Thyroid gland (tissue), 7 donors: Measurements from ENCODE around the gene MAN2A1.

DNA sequence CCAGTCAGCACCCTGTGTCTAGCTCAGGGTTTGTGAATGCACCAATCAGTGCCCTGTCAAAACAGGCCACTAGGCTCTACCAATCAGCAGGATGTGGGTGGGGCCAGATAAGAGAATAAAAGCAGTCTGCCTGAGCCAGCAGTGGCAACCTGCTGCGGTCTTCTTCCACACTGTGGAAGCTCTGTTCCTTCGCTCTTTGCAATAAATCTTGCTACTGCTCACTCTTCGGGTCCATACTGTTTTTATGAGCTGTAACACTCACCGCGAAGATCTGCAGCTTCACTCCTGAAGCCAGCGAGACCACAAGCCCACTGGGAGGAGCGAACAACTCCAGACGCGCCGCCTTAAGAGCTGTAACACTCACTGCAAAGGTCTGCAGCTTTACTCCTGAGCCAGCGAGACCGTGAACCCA is 122.2 kb downstream of the FAM174A start:
- PRO-cap, 2 experiments: no peak in any of the 2 experiments
- RAMPAGE, long total RNA, 5 experiments: no peak in any of the 5 experiments

DNA sequence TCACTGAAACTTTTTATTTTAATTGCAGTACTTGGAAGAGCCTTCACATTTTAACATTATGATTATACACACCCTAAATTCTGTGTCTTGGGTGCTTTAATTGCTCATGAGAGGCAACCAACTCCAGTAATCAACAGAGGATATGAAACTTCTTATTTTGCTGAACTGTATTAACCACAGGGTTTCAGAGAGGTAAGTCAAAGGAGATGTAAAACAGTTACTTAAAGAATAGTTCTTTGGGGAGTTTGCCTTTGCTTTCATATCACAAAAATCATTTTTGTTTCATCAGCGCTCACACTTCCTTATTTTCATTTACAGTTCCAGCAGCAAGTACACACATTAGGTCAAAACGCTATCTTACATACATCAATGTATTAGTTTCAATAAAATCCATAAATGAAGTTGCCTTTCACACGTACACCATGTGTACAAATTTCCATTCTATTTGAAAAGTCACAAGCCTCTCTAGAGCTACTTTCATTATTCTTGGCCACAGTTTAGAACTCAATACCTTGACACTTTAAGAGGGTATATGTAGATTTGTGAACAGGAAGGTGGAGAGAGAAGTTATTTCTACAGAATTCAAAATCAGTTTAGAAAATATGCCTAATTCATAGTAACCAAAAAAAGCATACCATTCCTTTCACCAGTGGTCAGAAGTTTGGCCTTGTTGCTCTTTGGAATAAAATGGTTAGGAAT is 50.0 kb downstream of the ST8SIA4 start:
- PRO-cap, 2 experiments: no peak in any of the 2 experiments
- RAMPAGE, long total RNA, 5 experiments: no peak in any of the 5 experiments

DNA sequence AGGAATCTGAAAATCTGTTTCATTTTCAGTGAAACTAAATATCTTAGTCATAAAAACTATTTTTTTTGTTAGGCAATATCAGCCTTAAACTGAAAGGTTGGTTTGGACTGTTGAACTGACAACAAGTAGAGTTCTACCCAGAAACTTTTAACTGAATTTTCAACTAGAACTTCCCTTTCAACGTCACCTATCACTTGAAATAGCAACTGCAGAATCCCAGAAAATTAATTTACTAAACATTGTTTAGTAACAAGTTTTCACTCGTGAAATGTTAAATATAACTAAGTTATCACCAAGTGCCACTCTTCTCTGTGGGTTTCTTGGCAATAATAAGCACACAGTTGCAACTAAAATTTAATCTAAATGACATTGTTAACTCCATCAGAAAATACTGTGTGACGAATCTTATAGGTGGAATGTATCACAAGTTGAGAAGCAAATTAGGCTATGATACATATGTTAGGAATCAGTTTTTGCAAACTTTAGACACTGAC is 12.3 kb downstream of the ST8SIA4 start:
- PRO-cap, 2 experiments: no peak in any of the 2 experiments
- RAMPAGE, long total RNA, 5 experiments: no peak in any of the 5 experiments

GRCh38 chr5:100900215-100900759 is 2.8 kb downstream of the ST8SIA4 start:
- PRO-cap, 2 experiments: peak in 2 of 2 experiments; most common plus-strand start chr5:100900466 (in 1); most common minus-strand start chr5:100900680 (in 2)
- RAMPAGE, long total RNA, 5 experiments: no peak in any of the 5 experiments

DNA sequence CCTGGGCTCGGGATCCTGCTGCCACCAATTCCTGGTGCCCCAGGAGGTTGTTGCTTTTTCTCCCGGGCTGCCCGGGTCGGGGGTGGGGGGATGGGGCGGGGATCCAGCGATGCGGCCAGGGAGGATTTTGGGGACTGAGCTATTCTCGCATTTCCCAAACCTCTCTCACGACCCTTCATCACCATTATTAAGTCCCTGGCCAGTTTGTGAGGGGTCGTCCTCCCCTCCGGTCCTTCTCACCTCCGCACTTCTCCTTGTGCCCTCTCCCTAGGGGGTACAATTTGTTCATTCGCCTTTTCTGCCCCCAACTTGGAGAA is 277 bp downstream of the PAM start:
- PRO-cap, 2 experiments: peak in 1 of 2 experiments; most common plus-strand start position 91 of the sequence (in 1); most common minus-strand start position 33 of the sequence (in 1)
- RAMPAGE, long total RNA, 5 experiments: no peak in any of the 5 experiments

DNA sequence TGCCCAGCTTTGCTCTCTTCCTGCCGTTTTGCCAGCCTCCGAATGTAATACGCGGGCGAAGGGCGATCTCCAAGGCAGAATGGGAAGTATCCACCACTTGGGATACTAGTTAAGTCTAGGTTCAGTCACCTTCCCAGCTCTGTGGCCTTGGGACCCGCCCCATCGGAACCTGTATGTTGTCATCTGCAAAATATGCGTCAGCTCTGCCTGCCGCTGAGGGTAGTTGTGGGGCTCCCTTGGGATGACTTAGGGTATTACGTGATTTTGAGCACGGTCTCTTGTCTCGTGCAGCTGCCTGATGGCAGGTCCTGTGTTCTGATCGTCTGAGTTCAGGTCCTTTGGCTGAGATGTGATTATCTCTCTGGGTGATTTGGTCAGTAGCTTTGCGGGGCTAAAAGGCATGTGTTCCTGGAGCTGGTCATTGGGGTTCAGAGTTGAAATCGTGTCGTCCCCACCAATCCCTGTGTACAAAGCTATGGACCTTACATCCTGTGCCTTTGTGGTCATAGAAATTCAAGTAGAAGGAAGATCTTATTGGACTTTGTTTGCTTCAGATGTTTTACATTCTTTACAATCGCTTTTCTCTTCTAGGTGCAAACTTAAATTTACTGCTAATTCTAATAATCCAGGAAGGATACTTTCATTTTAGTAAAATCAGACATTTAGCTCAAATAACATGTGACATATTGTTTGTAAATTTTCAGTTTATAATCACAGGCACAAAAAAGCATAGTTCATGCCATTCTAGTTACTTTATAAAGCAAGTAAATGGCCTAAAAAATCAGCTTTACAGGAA is 991 bp downstream of the PAM start:
- PRO-cap, 2 experiments: peak in 2 of 2 experiments; most common plus-strand start position 273 of the sequence (in 1); most common minus-strand start position 81 of the sequence (in 2)
- RAMPAGE, long total RNA, 5 experiments: no peak in any of the 5 experiments

- PRO-cap, 2 experiments: no peak in any of the 2 experiments
- RAMPAGE, long total RNA, 5 experiments: no peak in any of the 5 experiments
Measured at GRCh38 chr5:102789146-102789871, 34.2 kb downstream of the PAM start.

DNA sequence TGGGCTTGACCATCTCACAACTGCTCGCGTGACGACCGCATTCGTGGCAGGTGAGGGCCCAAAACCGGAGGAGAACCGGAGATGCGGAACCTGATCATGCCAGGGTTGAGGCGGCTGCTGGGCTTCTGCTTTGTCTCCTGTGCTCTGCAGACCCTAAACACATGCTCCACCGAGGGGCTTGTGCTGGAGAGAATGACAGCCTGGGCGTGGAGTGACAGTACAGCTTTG is 252 bp downstream of the PPIP5K2 start:
- PRO-cap, 2 experiments: peak in 1 of 2 experiments; most common plus-strand start position 40 of the sequence (in 1)
- RAMPAGE, long total RNA, 5 experiments: no peak in any of the 5 experiments

- PRO-cap, 2 experiments: no peak in any of the 2 experiments
- RAMPAGE, long total RNA, 5 experiments: no peak in any of the 5 experiments
Measured at GRCh38 chr5:104451664-104452627, 889.4 kb upstream of the NUDT12 start.

GRCh38 chr5:107352480-107352736 is 318.3 kb downstream of the EFNA5 start:
- PRO-cap, 2 experiments: peak in 1 of 2 experiments; most common plus-strand start chr5:107352549 (in 1)
- RAMPAGE, long total RNA, 5 experiments: no peak in any of the 5 experiments

DNA sequence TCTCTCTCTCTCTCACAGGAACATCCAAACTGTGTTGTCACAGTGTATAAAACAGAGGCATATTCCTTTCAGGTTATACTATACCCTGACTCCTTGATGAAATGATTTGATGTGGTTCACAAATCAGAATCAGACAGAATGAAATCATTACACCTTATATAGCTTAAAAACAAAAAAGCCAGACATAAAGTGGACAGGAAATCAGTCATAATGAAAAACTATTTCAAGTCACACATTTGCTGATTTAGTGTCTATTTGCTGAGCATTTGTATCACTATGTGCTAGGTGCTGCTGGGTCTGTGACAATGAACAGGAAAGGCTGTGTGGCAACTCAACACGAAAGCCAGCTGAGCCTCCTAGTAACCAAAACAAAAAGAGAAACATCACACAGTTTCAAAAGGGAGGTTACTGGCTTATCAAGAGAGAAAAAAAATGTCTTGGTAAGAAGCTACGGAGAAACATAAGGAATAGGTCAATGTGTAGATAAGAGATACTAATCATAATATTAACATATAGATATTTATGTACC is 193.9 kb downstream of the EFNA5 start:
- PRO-cap, 2 experiments: peak in 1 of 2 experiments; most common plus-strand start position 271 of the sequence (in 1)
- RAMPAGE, long total RNA, 5 experiments: no peak in any of the 5 experiments

DNA sequence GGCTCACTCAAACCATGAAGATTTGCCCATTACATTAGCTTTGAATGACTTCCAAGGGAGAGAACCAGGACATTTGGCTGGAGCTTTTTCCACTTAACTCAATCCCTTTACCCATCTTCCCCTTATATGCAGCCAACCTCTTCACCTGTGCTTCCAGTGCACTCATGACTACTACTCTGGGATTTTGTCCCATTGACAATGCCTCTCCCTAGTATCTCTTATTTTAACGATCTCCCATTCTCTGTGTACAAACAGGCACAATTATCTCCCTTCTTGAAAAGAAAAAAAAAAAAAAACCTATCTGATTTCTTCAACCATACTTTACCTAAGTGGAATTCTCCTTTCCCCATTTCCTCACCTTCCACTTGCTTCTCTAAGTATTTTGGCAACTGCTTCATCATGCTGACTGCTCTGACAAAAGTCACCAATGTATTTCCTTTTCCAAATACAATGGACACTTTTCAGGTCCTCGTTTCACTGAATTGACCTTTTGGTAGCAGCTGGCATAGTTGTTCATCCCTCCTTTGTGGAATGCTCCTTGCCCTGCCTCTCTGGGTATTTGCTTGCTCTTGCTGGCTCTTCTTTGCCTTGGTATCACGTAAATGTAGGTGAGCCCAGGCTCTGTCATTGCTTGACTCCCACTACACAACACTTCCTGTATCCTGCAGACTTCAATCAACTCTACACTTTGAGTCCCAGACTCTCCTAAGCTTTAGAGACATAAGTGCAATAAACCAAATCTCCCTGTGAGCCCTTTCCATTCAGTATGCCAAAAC is 271.9 kb upstream of the EFNA5 start:
- PRO-cap, 2 experiments: no peak in any of the 2 experiments
- RAMPAGE, long total RNA, 5 experiments: no peak in any of the 5 experiments

GRCh38 chr5:108074291-108075076 is 307.4 kb downstream of the FBXL17 start:
- PRO-cap, 2 experiments: no peak in any of the 2 experiments
- RAMPAGE, long total RNA, 5 experiments: no peak in any of the 5 experiments

DNA sequence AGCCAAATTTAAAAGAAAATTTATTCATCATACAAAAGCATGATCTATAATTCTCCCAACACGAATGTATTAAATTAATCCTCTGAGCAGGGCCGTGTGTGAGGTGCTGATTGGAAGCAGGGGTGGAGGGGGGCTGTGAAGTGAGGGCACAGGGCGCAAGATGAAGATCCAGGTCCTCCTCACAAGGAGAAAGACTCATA is 206.9 kb downstream of the FBXL17 start:
- PRO-cap, 2 experiments: no peak in any of the 2 experiments
- RAMPAGE, long total RNA, 5 experiments: no peak in any of the 5 experiments

- PRO-cap, 2 experiments: no peak in any of the 2 experiments
- RAMPAGE, long total RNA, 5 experiments: no peak in any of the 5 experiments
Measured at GRCh38 chr5:108212889-108213311, 169.0 kb downstream of the FBXL17 start.

DNA sequence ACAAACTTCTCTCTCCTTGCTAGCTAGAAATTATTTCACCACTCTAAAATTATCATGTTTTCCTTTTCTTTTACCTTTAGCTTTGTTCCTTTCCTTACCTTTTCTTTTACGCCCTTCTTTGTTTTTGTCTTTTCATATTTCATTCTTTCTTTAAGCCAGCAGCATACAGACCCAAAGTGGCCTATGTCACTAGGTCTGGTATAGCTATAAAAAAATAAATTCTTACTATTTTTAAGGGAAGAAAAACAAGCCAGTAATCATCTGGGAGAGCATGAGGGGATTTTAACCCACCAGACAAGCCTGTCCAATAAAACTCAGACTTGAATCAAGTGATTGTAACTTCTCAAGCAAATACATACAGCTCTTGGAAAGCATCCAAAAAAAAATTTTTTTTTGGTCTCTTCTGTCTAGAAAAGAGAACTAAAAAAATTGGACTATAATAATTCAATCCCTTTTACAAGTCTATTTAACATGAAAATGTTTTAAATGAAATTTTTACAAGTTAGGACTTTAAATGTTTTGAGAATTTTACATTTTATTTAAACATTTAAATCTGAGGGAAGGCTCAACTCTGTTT is 61.7 kb downstream of the FBXL17 start:
- PRO-cap, 2 experiments: no peak in any of the 2 experiments
- RAMPAGE, long total RNA, 5 experiments: no peak in any of the 5 experiments

- PRO-cap, 2 experiments: no peak in any of the 2 experiments
- RAMPAGE, long total RNA, 5 experiments: no peak in any of the 5 experiments
Measured at GRCh38 chr5:108686114-108686642, 61.5 kb upstream of the FER start.

GRCh38 chr5:108727580-108728508 is 19.9 kb upstream of the FER start:
- PRO-cap, 2 experiments: peak in 2 of 2 experiments; most common plus-strand start chr5:108727785 (in 1); most common minus-strand start chr5:108727753 (in 2)
- RAMPAGE, long total RNA, 5 experiments: start-site peak on the plus strand in 2 of 5 experiments, at chr5:108727882-108727939 at its widest, 13 to 14 reads per replicate; start-site peak on the minus strand in 5 of 5 experiments, at chr5:108728253-108728319 at its widest, 20 to 156 reads per replicate

DNA sequence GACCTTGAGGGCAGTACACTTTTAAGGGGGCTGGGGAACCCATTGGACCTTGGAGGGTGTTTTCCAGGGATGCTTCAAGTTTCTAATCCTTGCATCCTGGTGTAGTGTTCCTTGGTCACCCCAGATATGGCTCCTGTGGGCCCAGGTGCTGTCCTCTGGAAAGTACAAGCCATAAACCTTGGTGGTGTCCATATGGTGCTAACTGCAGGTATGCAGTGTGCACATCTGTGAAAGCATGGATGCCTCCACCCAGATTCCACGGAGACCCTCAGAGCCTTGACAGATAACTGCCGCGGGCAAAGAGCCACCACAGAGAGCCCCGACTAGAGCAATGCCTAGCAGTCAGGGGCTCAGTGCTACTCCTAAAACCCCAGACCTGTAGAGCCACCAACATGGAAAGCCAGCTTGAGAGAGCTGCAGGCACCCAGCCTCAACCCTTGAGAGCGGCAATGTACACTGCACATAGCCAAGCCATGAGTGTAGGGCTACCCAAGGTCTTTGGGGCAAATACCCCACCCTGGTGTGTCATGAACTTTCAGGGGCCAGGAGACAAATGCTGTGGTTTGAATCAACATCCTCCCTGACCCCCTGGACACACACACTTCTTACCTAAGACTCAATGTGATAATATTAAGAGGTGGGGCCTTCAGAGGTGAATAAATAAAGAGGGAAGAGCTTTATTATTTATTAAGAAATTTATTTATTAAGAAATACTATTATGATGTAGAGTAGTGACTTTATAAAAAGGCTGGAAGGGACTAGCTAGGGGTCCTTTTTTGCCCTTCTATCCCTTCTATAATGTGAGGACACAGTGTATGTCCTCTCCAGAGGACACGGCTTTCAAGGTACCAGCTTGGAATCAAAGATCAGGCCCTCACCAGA is 318.3 kb downstream of the PJA2 start:
- PRO-cap, 2 experiments: no peak in any of the 2 experiments
- RAMPAGE, long total RNA, 5 experiments: no peak in any of the 5 experiments

DNA sequence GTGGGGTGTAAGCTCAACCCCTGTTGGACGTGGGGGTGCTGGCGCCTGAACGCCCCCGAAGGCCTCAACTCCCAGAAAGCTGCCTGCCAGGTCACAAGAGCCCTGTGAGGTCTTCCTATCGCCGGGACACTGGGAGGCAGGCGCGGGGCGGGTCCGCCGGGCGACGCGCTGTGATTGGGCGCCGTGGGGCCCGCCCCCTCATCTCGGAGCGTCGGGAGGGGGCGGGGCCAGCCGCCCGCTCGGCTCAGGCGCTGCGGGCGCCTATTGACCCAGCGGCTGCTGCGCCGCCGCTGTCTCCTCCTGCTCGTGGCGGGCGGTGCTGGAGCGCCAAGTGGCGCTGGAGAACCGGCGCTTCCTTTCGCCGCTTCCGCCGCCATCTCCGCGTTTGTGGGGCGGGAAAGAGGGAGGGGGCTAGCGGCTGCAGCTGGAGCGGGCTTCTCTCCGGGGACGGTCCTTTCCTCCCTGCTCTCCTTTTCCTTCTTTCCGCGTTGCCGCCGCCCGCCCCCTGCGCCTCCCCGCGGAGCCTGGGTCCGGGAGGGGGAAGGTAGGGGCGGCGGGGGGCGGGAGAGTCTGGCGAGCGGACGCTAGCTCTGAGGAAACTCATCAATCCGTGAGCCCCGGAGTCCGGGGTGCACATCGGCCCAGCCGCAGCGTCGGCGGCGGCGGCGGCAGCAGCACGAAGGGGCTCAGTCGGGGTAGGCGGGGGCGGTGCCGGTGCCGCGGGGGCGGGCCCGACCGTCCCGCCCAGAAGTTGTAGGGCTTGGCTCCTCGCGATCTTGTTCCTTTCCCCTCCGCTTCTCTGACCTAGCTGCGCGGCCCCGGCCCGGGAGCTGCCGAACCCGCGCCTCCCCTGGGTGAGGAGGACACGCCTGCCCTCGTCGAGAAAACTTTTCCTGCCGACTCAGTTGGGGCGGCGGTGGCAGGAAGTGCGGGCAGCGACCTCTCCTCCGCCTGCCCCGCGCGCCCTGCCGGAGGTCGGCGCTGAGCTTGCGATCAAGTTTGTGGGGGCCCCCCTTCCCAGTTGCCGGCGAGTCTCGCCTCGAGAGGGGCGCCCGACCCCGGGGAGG is at the start of gene MAN2A1:
TSS of gene MAN2A1 (plus strand) at position 782 of the 1,067 bp plus-strand sequence.
- PRO-cap, 2 experiments: peak in 2 of 2 experiments; most common plus-strand start position 264 of the sequence (in 1); most common minus-strand start position 131 of the sequence (in 2)
- RAMPAGE, long total RNA, 5 experiments: no peak in any of the 5 experiments